ENCODE measurements around the gene PHF19.

GRCh38 chr9:119736348-119737420 lies 367.4 kb upstream of the BRINP1 start:
- PRO-cap = no peak

GRCh38 chr9:120129680-120129985 lies 450.3 kb downstream of the CDK5RAP2 start:
- PRO-cap = no peak

DNA sequence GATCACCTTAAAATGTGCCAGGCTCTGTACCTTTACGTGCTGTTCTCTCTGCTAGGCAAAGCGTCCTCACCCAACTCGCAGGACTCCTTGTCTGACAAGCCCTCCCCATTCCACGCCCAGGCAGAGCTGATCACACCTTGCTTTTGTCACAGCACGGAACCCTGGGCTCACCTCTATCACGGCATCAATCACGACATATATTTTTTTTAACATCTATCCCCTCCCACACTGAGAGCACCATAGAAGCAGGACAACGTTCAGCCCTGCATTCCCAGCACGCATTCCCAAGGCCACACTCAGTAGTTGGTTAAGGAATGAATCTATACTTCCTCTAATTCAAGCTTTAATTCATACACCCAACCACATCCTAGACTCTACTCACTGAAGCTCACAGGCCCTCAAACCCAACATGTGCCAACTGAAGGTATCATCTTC lies 47.0 kb downstream of the CDK5RAP2 start:
- PRO-cap = no peak

- PRO-cap = no peak
These were observed 41.1 kb downstream of the CDK5RAP2 start for GRCh38 chr9:120538820-120539227.

DNA sequence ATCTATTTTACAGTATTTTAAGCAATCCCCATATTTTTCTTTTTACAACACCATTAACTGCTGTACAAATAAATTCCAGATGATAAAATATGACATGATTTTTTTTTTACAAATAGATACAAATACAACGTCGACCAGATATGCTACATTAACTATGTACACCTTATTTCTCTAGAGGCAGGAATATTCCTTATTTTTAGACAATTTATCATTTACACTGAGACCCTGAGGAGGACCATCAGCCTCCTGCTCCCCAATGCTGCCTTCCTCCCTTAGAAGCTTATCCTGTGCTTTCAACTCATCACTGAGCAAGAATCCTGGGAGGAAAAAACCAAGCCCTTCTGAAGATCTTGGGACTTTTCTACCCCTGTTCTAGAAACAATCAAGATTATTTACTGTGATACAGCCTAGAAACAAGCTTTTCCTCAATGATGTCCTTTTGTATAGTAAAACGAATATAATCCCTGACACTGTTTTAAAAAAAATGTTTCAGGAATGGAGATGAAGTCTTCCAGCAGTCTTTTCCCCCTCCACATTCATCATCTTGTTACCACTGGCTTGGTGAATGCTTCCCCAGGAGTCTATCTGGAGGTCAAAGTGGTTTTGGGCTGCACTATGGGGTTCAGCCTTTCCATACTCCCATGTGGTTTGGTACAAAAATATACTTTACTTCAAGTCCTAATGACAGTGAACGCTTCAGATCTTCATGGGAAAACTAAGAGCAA lies 24.5 kb upstream of the CDK5RAP2 start:
- PRO-cap = no peak

DNA sequence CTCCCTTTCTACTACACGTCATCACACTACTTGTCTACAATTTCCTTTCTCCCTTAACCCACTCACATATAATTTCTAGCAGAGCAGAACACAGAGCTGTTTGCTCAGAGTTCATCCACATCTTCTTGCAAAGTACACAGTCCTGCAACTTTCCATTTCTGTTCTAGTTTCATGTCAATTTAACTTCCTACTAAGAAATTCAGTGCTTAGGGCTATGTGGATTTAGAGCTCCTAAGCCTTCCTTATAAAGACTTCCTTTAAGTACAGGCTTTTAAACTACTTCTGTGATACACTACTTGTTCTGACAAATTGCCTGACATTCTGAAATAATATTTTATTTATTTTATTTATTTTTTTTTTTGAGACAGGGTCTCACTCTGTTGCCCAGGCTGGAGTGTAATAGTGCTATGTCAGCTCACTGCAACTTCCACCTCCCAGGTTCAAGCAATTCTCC lies 61.2 kb downstream of the MEGF9 start:
- PRO-cap = no peak

DNA sequence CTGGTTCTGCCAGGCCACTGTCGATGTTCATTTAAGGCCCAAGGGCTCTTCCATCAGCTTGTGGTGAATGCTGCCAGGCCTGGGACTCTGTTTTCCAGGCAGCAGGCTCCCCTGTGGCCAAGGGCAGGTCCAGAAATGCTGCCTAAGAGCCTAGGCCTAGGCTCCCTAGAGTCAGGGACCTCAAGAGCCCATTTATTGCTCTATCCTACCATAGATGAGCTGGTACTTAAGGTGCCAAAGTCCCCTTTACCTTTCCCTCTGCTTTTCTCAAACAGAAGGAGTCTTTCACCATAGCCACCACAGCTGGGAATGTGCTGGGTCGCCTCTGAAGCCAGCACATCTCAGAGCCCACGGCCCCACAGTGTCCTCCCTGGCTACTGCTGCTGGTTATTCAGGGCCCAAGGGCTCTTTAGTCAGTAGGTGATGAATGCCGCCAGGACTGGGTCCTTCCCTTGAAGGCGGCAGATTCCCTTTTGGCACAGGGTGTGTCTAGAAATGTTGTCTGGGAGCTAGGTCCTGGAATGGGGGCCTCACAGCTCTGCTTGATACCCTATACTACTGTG lies 33.4 kb downstream of the MEGF9 start:
- PRO-cap = no peak

GRCh38 chr9:120712108-120712809 lies 2.0 kb downstream of the MEGF9 start:
- PRO-cap = no peak

- PRO-cap = no peak
These were observed 945 bp downstream of the MEGF9 start for GRCh38 chr9:120713248-120713801.

GRCh38 chr9:120715112-120715305 lies 739 bp upstream of the MEGF9 start:
- PRO-cap = no peak

DNA sequence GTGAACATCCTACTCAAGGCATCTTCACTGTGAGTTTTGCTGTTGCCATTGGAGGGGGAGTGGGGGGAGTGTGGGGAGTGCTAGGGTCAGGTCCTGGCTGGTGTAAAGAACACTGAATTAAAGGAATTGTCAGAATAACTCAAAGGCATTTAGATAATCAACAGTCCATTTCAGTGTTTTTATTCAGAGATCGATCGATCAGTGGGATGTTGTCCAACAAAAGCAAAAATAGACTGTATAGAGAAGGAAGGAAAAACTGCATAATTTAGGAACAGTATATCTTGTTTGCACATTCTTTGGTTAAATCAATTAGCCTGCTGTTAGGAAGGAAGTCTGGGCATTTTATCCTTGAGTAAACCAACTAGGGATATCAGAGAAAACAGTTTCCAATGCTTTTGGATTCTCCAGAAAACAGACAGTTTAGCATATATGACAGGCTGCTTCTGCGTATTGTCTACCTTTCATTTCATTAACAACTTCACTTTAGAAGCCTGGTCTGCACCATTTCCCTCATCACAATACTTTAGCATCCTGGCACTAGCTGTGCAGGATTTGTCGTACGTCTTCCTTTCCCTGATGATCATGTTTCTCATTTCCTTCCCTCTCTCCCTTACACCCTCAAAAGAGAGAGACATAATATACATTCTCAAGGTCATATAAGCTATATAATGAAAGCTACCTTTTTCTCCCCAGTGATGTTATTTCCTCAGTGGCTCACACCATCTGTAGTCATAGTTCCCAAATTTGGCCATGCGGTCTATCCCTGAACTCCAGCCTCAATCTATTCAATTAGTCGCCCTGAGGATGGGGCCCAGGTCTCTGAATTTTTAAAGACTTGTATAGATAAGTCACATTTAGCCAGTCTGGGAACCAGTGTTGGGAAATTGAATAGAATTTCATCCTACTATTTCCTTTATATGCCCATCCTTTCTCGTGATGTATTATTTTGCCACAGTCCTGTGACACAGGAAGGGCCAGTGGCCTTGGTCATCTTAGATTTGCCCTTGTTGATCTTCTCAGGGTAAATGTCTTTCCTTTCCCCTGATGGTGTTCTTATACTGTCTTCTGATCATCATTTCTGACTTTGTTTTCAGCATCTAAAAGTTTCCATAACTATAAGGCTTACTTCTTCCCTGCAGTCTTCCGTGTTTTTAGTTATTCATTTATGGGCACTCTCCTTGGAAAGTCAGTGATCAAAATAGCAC lies 5.0 kb upstream of the PSMD5 start:
- PRO-cap = no peak

DNA sequence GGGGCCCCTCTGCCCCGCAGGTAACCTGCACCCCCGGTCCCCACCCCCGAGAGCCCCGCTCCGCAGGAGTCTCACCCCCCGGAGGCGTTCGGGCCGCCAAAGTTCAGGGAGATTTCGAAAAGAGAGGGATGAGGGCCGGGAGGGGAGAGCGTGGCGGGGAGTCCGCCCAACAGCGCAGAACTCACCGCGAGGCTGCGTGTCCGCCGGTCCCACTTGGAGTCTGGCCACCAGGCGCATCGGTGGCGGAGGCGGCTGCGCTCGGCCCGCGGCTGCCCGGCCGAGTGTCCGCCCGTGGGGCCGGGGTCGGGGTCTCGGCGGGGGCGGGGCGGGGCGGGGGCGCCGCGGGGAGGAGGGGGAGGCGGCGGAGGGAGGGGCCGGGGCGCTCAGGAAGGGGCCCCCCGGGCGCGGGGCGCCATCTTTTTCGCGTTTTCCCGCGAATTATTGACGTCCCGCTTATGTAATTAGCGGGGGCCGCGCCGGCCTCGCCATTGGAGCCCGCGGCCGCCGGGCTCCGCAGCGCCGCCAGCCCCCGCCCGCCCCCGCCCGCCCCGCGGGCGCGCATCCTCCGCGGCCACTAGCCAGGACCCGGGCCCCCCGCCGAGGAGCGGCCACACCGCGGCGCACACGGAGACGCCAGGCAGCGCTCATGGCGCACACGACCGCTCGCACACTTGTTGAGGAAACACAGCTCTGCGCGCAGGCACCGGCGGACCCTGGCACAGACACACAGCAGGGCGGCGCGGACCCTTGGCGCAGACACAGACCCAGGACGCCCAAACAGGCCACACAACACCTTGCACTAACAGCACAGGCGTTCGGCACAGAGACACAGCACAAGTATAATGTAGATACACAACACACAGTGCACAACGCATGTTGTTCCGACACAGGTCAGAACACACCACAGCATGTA lies at the start of gene PHF19:
Gene PHF19 (minus strand): TSS at position 283 of the 913 bp plus-strand sequence.
- PRO-cap = bidirectional peak, plus-strand start at position 488 of the sequence, minus-strand start at position 430 of the sequence; bidirectional peak, plus-strand start at position 561 of the sequence, minus-strand start at position 576 of the sequence

- PRO-cap = no peak
These were observed 1.9 kb downstream of the TRAF1 start for GRCh38 chr9:120924465-120925383.

DNA sequence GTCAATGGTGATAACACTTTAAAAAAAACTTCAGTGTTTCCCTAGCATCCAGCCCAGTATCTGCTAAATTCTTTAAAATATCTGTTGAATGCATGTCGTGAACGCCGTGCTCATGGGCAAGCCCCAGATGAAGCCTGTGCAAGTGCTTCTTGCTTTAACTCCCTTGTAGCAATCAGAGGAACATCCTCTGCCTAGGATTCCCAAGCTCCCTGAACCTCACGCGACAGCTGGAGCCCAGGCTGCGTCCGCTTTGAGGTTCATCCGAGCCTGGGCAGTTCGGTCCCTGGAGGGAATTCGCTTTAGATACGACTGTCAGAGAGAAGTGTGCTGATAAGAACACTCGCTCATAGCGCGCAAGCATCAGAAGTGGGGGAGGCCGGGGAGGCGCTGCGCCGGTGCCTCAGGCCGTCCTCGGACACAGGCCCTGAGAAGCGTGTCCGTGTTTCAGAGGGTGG lies 522 bp upstream of the CNTRL start:
- PRO-cap = unidirectional peak, plus-strand start at position 360 of the sequence

GRCh38 chr9:121157463-121158376 lies 43.9 kb downstream of the RAB14 start:
- PRO-cap = no peak

DNA sequence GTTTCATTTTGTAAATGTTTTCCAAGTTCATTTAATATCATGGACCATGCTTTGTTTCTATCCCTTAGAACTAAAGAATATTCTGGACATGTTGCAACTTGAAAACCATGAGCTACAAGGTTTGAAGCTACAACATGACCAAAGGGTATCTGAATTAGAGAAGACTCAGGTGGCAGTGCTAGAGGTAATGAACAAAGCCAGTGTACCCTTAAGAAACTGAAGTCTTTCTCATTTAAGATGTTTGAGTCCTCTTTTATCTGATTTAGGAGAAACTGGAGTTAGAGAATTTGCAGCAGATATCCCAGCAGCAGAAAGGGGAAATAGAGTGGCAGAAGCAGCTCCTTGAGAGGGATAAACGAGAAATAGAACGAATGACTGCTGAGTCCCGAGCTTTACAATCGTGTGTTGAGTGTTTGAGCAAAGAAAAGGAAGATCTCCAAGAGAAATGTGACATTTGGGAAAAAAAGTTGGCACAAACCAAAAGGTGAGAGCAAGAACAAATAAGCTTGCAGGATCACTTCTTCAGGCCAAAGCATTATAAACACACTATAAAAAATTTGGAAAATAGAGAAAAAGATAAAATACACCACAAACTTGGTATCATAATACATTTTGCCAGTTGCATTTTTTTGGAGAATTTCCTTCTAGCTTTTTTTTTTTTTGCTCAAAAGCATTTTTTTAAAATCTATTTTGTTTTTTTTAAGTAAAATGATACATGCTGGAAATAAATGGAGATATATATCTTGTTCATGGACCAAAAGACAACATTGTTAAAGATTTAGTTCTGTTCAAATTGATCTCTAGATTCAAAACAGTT lies 39.7 kb downstream of the RAB14 start:
- PRO-cap = no peak

- PRO-cap = no peak
These were observed 21.6 kb downstream of the RAB14 start for GRCh38 chr9:121179758-121180795.

GRCh38 chr9:121182272-121182873 lies 19.3 kb downstream of the RAB14 start:
- PRO-cap = no peak

DNA sequence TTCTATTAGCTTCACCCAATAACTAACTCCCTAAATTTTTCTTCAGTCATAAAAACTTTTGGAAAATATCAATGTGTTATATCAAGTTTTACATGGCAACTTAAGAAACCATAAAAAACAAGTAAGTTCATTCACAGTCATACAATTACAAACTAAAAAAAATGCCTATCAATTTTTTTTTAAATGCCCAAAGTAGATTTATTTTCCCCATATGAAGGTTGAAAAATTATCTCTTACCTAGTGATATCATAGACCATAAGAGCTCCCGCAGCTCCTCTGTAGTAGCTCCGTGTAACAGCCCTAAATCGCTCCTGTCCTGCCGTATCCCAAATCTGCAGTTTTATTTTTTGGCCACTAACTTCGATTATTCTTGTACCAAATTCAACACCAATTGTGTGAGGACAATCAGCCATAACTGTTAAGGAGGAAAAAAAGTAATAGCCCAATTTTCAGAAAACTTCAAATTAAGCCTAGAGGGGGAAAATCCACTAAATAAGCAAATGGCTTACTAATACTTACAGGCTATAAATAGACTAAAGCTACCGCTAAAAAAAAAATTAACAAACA lies 11.3 kb downstream of the RAB14 start:
- PRO-cap = no peak

- PRO-cap = no peak
These were observed 16.4 kb downstream of the GSN start for GRCh38 chr9:121284253-121284928.